Measurements from ENCODE around the genes TMEM190 and NLRP11.

DNA sequence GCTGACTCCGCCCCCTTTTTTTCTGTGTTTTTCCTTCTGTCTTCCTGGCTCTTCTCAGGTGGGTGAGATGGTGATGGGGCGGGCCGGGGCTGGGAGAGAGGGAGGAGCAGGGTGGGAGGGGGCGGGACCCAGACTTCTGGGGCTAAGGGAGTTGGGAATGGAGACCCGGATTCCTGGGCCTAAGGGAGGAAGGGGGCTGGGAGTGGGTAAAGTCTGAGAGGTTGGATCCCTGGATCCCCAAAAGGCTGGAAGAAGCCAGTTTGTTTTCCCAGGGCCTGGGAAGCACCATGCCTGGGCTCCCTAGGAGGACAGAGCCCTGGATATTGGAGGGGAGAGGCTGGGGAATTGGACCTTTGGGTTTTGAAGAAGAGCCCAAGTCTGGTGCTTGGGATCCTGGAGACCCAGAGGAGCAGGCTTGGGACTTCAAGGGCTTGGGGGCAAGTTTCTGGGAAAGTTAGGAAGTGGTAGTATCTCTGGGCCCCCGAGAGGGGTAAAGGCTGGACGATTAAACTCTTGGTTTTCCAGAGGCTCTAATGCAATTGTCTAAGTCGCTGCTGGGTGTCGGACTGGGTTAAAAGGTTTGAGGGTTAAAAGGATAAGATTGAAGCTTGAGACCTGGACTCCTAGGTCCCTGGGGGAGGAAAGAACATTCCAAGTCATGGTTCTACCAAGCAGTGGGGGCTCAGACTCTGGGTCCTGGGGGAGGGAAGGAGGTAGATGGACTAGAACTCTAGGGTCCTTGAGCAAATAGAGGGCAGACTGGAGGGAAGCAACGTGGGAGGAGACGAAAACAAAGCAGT, 8.2 kb downstream of the EPS8L1 start:
- PRO-cap, result no peak

DNA sequence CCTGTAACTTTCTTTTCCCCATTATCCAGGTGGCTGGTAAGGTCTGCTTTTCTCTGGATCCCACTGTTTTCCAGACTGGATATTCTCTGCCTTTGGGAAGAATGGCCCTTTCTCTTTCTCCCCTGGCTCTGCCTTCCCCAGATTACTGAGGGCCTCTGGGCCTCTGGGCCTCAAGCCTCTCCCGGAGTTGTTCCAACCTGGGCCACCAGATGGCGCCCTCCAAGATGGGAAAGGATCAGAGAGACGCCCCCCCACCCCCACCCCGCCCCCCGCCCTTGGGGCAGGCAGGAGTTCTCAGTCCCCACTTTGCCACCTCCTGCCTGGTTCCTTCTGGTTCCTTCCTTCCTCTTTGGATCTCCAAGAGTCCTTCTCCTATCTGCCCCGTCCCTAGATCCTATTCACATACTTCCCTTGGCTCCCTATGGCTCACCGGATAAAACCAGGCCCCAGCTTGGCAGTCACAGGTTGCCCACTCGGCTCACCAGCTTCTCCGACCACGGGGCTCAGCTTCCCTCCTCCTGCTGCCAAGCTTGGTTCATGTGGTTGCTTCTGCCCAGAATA, 13.0 kb downstream of the EPS8L1 start:
- PRO-cap, result no peak

DNA sequence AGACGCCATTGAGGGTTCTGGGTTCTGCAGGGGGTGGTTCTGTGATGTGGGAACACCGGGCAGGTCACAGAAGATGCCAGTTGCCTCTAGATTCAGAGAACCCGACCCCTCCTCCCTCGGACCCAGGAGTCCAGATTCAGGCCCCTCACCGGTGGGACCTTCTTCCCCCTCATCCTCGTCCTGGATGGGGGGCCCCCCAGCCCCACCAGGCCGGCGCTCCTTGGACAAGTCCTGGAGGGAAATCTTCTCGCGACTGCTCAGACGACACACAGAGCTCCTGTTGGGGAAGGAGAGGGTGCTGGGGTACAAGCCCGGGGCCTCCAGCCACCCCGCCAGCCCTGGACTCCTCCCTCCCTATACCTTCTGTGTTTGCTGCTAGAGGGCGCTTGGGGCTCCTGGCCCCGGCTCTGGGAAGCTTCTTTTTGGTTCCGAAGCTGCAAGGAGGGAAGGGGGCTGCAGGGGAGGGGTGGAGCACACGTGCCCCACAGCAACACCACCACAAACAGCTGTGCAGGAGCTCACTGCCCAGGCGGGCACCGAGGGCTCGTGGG, 20.3 kb downstream of the EPS8L1 start:
- PRO-cap, result no peak

- PRO-cap, result no peak
Observed at GRCh38 chr19:55229631-55230350, 1.2 kb upstream of the TMEM86B start.

DNA sequence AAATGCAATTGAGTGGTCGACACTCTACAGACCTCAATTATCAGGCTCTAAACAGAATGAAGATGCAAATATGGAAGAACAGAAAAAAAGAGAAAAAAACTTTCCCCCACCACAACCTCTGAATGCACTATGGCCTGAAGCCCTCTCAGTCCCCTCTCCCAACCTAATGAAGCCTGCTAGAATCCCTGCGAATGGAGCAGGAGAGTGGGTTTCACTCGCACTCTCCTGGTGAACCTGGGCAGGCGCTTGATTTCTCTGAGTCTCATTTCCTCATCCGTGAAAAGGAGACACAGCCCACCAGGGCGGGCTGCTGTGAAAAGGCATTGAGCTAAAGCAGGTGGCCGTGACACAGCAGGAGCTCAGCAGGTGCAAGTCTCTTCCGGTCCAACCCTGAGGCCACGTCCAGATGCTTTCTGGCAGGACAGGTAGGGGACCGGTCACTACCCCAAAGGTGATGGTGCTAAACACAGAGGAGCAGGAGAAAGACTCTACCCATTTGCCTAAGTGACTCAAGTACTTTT, 5.1 kb downstream of the PPP6R1 start:
- PRO-cap, result no peak

GRCh38 chr19:55256052-55256513, 2.7 kb downstream of the PPP6R1 start:
- PRO-cap, result unidirectional peak, plus-strand start at chr19:55256223

DNA sequence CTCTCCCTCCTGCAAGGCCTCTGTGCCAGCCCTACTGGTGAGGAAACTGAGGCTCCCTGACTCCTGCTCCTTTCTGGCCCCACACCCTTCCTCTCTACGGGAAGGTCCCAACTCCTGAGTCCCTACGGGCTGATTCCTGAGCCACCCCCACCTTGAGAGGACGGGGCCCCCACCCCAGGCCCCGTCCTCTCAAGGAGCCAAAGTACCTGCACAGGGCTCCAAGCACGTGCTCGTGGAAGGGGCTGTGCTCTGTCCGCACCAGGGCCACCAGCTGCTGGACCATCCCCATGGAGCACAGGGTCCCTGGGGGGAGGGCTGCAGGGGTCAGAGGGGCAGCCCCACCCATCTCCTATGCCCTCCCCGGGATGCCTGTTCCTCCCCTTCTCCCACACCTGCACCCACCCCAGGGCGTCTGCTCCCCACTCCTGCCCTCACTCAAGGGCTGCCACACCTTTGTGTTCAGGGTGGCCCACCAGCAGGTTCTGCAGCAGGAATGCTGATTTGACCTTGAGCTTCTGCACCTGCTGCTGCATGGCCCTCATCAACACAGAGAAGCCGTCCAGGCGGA, 6.9 kb upstream of the PPP6R1 start:
- PRO-cap, result no peak

- PRO-cap, result no peak
Observed at GRCh38 chr19:55276123-55277263, 3.4 kb downstream of the HSPBP1 start.

GRCh38 chr19:55279359-55279754, 553 bp downstream of the HSPBP1 start:
- PRO-cap, result no peak

- PRO-cap, result no peak
Observed at GRCh38 chr19:55376594-55377228, at the start of gene TMEM190. TMEM190 (plus strand) TSS chr19:55376826.

DNA sequence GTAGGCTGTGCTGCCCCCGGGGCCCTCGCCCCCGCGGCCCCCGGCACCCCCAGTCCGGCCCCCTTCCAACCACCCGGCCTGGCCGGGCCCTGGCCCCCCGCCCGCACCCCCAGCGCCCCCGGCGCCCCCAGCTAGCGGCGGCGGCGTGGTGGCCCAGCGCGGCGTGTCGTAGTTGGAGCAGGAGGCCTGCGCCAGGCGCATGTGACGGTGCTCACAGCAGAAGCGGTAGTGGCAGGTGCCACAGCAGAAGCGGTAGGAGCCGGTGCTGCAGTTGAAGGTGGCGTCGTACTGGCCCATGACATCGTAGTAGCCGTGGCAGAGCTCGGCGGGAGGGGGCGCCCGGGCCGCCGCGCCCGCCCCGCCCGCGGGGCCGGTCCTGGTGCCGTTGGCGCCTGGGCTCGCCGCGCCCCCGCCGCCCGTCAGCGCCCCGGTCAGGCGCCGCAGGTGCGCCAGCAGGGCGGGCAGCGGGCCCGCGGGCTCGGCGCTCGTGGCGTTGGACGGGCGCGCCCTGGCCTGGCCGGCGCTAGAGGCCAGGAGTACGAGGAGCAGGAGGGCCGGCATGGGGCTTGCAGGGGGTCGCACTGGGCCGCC, 702 bp downstream of the SHISA7 start:
- PRO-cap, result no peak

DNA sequence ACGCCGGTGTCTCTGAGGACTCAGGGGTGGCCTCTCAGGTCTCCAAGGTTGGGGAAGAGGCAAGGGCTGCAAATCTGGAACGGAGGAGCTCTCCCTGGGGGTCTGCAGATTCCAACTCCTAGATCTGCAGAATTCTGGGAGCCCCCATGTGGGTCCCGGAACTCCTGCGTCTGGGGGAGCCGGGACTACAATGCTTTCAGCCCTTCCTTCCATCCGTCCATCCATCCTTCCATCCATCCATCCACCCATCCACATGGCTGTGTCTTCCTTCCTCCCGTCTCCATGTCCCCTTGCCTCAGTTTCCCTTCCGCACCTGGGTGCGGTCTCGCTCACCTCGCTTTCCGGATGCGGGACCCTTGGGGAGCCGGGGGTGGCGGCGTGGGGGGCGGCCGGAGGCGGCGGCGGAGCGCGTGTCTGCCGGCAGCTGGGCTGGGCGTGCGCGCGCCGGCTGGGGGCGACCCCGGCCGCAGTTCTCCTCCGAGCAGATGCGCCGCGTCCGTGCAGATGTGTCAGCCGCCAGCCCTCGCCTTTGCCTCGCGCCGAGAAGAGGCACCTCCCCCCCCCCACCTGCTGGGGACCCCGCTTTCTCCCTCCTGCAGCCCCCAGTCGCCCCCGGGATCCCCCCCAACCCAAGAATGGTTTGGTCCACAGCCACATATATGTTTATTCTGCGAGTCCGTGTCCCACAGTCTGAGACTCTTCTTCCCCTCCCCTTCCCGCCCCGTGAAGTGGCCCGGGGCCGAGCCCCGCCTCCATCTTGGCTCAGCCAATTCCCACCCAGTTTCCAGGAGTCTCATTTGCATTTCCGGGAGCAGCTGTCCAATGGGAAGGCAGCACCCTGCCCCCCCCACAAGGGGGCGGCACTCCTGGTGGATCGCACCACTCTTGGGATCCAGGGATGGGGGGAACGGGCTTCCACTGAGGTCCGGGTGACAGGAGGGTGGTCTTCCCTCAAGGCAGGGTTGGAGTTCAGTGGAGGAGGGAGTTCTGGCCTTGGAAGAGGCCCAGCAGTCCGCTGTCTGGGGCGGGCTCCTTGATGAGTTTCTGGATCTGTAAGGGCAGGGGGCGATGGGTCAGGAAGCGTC, 8.8 kb downstream of the ISOC2 start:
- PRO-cap, result no peak

DNA sequence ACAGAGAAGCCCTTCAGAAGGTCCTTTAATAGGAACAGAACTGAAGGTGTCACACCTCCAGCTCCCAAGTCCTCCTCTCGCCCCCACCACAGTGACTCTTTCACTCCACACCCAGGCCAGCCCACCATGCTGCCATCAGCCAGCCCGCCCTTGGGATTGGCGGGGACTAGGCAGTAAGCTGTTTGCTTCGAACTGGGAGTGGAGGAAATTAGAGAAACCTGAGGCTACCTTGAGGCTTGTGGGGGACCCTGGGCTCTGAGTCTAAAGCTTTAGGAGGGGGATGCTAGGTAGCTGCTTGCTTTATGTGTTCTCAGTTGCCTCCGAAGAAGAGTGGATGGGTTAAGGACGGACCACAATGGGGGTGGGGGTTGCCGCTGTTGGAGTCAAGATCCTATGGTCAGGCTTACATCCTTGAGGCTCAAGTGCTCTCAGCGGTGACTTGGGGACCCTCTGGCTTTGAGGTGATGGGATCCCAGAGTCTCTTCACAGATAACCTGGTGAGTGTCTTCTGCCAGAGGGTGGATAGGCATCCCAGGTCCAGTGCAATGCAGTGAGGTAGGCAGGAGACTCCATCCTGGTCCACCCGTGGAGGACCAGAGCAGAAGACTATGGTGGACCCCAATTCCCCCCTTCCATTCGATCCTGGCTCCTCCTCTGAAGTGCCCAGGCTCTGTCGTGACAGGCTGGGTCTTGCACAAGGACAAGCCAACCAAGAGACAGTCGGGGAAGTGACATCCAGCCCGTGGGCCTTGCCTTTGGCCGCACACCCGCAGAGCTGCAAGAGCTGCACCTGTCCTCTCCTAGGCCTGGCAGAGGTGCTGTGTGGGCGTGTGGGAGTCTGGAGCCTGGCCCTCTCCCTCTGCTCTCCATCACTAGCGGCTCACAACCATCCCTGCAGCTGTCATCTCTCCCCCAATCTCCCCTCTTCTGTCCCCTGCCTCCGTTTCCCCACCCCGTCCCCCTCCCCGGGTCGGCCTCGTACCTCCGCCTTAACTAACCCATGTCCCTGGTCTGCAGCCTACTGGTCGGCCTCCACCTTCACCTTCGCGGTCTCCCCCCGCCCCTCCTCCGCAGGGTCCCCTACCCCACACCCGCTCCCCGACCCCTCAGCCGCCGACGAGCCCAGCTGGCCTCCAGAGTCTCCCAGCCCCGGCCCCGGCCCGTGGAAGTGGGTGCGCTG, 3.2 kb downstream of the ZNF784 start:
- PRO-cap, result no peak

- PRO-cap, result no peak
Observed at GRCh38 chr19:55641654-55642424, 1.0 kb downstream of the ZNF580 start.

DNA sequence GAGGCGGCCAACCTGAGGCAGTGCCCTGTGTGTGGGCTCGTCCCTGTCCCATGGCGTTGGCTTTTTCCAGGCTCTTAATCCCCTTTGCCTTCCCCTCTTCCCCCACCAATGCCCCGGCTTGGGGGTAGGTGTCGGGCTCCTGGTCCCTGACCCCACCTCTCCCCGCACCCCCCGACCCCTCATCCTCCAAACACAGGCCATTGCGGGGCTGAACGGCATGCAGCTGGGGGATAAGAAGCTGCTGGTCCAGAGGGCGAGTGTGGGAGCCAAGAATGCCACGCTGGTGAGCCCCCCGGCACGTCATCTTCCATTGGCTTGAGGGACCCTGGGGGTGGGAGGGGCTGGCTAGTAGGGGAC, 6.2 kb upstream of the EPN1 start:
- PRO-cap, result no peak

GRCh38 chr19:55678075-55678988, 3.3 kb downstream of the EPN1 start:
- PRO-cap, result no peak

- PRO-cap, result no peak
Observed at GRCh38 chr19:55831781-55832207, at the start of gene NLRP11. NLRP11 (minus strand) TSS chr19:55831999.

GRCh38 chr19:56085159-56085498, 36.0 kb downstream of the ZNF787 start:
- PRO-cap, result no peak

- PRO-cap, result no peak
Observed at GRCh38 chr19:56112997-56113565, 8.0 kb downstream of the ZNF787 start.

DNA sequence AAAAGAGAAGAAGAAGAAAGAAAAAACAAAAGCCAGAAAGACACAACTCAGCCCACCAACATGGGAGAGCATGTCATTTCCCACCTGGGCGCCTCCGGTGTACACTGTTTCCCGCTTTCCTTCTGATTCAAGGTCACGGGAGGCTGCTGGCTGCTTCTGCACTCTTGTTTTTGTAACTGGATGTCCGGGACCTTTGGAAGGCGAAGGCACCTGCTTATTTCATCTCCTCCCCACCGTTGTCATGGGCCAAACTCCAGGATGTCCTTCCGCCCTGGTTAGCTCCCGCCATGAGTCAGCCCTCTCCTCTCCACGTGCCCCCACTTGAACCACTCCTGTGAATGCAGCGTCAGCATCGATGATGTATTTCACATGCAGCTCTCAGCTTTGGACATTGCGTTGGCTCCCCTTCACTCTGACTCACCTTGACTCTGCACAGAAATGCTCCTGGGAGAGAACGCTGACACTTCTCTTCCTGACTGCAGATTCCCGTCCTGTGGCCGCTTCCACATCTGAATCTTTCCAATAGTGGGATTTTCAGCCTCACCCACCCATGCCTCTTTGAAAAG, 5.6 kb upstream of the GALP start:
- PRO-cap, result bidirectional peak, plus-strand start at position 435 of the sequence, minus-strand start at position 178 of the sequence